LNCaP clone FGC (cell line): ENCODE data around the gene GALNT4.

DNA sequence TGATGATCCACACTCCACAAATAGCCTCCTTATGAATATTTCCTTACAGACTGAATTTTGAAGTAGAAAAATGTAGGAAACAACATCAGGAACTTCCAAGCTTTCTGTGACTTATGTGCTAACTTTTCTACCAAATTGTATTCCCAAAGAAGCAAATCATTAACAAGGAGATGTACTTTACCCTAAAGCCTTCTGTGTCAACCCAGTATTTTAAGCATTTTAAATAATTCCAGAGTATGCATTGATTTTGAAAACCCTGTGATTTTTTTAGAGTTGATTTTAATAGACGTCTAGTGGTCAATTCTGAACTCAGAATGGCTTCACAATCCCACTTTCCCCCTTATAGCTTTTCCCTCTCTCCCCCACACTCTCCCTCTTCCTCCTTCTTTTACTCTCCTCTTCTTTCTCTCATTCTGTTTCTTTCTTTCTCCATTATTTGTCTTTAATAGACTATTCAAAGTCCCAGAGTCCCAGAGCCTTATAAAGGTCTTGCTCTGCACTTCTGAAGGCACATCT lies 10.1 kb upstream of the MYF6 start:
- RRBS, 2 experiments = no CpG with 5 or more reads among the region's 1 CpG

- RRBS, 2 experiments = no CpG with 5 or more reads among the region's 14 CpGs
Measured at GRCh38 chr12:80702722-80703458, 4.5 kb upstream of the MYF6 start.

DNA sequence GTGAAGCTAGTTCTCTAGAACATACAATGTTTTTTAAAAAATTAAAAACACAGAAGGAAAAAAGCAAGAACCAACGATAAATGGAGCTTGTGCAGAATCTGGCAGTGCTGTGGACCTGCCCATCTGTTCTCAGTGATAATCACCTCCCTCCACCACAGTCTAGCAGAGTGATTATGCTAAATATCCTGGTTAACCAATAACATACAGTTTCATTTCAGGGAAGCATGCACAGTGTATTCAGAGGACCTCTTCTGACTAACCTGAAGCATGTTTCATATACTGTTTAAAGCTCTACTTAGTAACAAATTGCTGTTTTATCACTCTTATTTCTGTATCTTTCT lies 160.9 kb downstream of the PPFIA2 start:
- RRBS, 2 experiments = no CpG with 5 or more reads among the region's 1 CpG

- RRBS, 2 experiments = no CpG with 5 or more reads among the region's 5 CpGs
Measured at GRCh38 chr12:83472126-83472670, 785.5 kb downstream of the TMTC2 start.

DNA sequence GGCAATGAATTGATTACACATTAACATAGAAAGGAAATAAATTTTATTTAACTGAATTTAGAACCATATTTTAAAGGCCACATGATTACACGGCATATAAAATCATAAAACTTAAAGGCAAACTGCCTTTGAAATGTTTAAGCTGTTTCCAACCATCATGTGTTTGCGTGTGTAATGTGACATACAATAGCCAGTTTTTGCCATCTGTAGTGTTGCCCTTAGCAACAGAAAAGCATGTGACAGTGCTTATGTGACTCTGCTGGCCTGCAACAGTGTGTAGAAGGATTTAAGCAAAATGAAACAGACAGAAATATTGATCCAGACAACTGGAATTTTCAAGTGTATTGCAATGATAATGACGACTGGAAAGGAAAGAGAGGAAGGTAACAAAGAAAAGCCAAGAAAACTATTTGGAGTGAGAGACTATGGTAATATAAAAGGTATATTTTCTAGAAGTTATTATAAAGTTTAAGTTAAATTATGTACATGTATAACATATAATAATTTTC lies 49.5 kb downstream of the TSPAN19 start:
- RRBS, 2 experiments = no CpG with 5 or more reads among the region's 3 CpGs

DNA sequence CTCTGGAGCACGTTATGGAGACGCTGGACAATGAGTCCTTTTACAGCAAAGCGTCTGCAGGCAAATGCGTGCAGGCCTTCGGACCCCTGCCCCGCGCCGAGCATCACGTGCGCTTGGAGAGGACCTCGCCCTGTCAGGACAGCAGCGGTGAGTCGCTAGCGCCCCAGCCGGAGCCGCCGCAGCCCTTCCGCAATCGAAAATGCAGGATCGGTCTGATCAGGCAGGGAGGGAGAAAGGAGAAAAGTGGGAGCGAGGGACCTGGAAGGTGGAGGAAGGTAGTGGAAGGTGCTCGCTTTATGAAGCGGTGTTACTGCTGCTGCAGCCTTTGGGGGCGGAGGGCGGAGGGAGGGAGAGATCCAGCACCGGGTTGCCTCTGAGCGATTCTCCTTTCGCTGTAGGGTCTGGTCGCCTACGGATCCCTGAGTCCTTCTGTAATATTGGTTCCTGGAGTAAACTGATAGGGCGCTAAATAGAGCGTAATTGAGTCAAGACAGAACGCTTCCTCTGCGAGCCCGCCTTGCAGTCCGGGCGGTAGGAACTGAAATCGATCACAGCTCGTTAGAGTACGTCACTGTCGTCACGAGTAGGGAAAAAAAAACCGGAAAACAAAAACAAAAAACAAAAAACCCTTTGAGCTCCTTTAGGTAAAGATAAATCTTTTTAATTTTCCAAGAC lies 458 bp downstream of the ALX1 start:
- RRBS, 2 experiments = 9 to 24% methylated on average over 4 to 8 of the region's 43 CpGs

DNA sequence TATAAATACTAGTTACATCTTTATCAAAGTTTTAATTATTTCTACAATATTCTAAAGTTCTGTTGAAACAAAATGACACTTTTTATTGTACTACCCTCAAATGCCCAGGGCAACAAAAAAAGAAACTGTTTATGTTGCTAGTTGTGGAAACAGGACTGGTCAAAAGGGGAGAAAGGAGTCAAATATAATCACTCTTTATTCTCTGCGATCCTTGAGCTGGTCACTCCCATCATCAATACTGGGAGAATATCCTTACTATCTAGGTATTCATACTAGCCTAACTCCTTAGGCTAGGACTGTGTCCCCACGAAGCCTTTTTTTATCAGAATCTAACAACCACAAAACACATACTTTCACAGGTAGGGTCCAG lies 505 bp downstream of the RASSF9 start:
- RRBS, 2 experiments = no CpG with 5 or more reads among the region's 2 CpGs

DNA sequence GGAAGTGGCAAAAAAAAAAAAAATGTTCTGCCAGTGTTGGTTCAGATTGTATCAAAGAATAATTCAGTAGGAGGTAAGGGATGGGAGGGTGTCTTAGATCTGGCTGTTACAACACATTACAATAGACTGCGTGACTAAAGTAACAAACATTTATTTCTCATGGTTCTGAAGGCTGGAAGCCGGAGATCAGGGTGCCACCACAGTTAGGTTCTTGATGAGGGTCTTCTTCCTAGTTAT lies 125.7 kb downstream of the KITLG start:
- RRBS, 2 experiments = no CpG with 5 or more reads among the region's 2 CpGs

DNA sequence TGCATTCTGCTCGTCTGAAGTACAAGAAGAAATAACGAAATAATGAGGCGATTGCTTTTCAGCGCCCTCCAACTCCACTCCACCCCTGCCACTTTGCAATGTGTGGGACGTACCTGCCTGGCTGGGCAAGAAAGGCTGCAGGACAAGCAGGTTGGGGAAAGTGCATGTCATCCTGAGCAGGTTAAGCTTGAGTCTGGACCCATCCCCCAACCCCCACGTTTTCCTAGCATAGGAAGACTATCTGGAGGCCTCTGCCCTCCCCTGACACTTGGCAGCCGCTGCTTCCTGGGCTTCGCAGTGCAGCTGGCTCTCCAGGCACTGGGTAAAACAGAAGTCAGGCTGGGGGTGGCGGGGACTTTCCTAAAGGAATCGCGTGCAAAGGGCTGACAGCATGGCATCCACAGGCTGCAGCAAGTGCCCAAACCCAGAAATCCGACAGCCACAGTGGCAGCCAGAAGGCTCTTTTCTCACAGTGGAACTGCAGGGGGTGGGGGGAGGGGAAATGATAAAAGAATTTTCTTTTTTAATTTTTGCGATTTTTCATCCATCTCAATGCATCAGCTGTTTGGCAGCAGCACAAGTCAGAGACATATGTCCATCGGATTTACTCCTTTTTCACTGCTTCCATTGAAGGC lies 253.5 kb downstream of the DUSP6 start:
- RRBS, 2 experiments = no CpG with 5 or more reads among the region's 14 CpGs

DNA sequence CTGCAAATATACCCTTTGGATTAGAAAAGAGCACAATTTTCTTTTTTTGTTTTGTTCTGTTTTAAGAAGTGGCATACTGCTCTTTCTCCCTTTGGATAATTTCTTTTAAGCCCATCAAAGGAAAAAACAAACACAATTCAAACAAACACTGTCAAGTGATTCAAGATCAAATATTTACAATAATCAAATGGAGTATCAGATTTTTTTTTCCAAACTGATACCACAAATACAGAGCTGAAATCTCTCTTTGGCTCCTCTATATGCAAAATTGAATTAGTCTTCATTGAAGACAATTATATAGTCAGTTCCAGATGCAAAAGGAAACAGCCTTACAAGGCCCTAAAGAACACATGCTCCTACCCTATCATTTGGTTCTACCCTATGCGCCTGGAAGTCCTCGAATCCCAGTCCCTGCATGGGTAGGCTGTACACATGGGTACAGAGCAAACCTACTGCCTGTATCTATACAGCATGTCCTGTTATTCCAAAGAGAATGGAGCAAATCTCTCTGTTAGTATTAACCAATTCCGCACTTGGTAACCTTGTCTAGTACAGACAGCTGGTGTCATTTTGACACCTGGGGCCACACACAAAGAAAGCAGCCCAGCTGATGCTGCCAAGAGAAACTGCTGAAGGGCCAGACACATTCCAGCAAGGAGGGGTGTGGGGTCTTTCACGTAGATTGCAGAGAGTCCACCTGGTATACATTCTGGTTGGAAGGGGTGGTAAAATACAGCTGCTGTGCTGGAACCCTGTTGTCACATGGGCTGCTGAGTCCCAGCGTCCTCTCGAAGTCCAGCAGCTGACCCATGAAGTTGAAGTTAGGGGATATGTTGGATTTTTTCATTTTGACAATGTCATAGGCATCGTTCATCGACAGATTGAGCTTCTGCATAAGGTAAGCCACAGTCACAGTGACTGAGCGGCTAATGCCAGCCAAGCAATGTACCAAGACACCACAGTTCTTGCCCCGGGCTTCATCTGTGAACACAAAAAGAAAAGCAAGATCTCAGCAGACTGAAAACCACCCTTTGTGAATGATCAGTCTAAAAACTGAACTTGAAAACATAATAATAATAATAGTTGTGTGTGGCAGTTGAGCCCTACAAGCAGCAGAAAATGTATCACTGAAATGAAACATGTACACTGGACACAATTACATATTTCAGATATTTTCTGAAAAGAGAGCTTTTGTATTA lies 3.3 kb downstream of the DUSP6 start:
- RRBS, 2 experiments = no CpG with 5 or more reads among the region's 10 CpGs

- RRBS, 2 experiments = no CpG with 5 or more reads among the region's 1 CpG
Measured at GRCh38 chr12:89364106-89364531, 11.8 kb upstream of the DUSP6 start.

DNA sequence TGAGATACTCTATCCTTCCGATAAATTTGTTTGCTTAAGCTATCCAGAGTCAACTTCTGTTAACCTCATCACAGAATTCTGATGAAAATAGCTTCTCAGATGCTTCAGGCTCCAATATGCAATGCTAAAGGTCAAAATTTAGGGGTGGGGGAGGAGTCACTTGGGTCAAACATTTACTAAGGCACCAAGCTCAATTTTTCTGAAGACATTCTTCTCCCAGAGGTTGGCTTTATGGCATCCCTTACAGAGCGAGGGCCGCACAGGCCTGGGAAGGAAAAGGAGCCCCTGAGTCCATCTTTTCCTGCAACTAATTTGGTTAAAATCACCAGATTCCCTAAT lies 27.2 kb upstream of the DUSP6 start:
- RRBS, 2 experiments = no CpG with 5 or more reads among the region's 3 CpGs

DNA sequence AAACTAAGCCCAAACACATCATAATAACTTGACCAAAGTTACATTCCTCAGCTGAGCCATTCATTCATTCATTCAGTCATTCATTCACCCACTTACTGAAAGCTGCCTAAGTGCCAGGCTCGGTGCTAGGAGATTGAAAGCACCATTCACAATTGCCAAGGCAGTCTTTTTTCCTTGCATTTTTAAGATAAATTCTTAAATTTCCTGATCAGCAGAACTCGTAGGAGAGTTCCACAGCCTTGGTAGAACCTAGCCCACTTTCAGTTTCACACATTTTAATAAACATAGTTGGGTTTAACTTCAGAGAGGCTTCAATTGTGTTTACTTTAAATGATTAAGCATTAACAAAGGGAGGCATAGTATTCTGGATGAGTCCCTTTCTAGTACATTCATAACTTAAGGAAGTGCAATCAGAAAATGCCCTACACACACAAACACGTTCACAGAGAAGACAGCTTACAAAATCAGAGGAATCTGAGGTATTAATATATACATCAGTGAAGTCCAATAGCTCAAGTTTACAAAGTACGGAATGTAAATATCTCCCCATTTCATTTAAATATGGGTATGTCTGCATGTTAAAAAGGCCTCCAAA lies 2.9 kb downstream of the GALNT4 start:
- RRBS, 2 experiments = no CpG with 5 or more reads among the region's 4 CpGs

- RRBS, 2 experiments = 2 to 5% methylated on average over 15 to 18 of the region's 39 CpGs
Measured at GRCh38 chr12:89524353-89525064, at the start of gene GALNT4. GALNT4 (minus strand) TSS chr12:89524796.

- RRBS, 2 experiments = no CpG with 5 or more reads among the region's 7 CpGs
Measured at GRCh38 chr12:89528170-89528917, 2.5 kb upstream of the POC1B start.

GRCh38 chr12:89544619-89545258 lies 18.9 kb upstream of the POC1B start:
- RRBS, 2 experiments = no CpG with 5 or more reads among the region's 6 CpGs

- RRBS, 2 experiments = no CpG with 5 or more reads among the region's 2 CpGs
Measured at GRCh38 chr12:89592360-89592676, 66.5 kb upstream of the POC1B start.

- RRBS, 2 experiments = no CpG with 5 or more reads among the region's 4 CpGs
Measured at GRCh38 chr12:89647589-89648090, 61.0 kb downstream of the ATP2B1 start.

- RRBS, 2 experiments = no CpG with 5 or more reads among the region's 2 CpGs
Measured at GRCh38 chr12:89960544-89961156, 252.0 kb upstream of the ATP2B1 start.